Measurements from ENCODE around the gene SMIM30.

- RRBS = no CpG with 5 or more reads among the region's 5 CpGs
Observed at GRCh38 chr7:107971637-107972549, 31.1 kb downstream of the LAMB1 start.

DNA sequence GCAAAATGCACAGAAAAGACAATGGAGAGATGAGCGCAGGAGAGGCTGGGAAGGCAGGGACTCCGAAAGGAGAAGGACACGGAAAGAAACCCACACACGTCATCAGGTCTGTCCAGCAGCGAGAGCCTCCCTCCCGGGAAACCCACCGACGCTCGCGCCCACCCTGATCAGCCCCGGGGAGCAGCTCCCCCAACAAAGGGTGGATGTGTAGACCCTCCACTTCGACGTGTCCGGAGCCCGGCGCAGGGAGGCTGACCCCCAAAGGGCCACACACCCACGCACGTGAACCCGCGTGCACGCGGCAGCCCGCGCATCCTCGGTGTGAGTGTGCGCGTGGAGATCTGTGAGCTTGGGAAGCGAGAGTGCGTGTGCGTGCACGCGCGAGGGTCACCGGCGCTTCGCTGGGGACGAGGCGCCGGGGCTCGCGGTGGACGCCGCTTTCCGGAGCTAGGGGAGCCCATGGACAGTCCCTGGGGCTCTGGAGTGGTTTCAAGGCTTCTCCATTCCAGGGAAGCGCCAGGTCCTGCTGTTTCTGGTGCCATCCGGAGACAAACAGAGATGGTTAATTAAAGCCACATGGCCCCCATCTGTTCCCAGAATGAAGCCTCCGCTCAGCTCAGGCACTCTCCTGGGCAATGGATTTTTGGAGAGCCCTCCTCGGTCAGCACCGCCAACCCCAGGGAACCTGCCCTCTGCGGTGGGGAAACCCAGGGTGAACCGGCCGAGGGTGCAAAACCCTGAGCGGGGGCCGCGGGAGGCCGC, 927 bp downstream of the LAMB1 start:
- RRBS = 1% methylated on average over 18 of the region's 56 CpGs

- RRBS = no CpG with 5 or more reads among the region's 2 CpGs
Observed at GRCh38 chr7:108094272-108094726, 35.9 kb downstream of the LAMB4 start.

- RRBS = no CpG with 5 or more reads among the region's 6 CpGs
Observed at GRCh38 chr7:108135498-108136053, 5.4 kb upstream of the LAMB4 start.

- RRBS = no CpG with 5 or more reads among the region's 2 CpGs
Observed at GRCh38 chr7:108571132-108571331, 1.4 kb downstream of the DNAJB9 start.

- RRBS = no CpG with 5 or more reads among the region's 8 CpGs
Observed at GRCh38 chr7:110686322-110687344, 404.3 kb upstream of the LRRN3 start.

- RRBS = no CpG with 5 or more reads among the region's 7 CpGs
Observed at GRCh38 chr7:110900438-110901024, 190.4 kb upstream of the LRRN3 start.

- RRBS = no CpG with 5 or more reads among the region's 3 CpGs
Observed at GRCh38 chr7:111232776-111233367, 141.9 kb downstream of the LRRN3 start.

DNA sequence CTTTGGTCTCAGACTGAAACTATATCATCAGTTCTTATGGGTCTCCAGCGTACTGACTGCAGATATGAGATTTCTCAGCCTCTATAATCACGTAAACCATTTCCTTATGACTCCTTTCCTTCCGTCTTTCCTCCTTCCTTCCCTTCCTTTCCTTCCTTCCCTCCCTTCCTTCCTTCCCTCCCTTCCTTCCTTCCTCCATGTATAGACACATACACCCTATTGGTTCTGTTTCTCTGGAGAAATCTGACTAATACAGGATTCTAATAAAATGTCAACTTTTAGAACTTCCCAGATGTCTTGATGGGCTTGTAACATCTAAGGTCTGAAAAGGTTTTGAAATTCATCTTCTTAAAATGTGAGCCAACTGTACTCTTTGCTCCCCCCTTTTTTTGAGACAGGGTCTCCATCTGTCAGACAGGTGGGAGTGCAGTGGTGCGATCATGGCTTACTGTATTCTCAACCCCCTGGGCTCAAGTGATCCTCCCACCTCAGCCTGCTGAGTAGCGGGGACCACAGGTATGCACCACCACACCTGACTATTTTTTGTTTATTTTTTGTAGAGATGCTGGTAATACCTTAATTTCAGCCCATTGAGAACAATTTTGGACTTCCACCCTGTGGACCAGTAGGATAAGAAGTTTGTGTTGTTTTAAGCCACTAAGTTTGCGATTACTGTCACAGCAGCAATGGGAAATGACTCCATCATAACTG, 296.5 kb upstream of the IMMP2L start:
- RRBS = no CpG with 5 or more reads among the region's 6 CpGs

GRCh38 chr7:111860380-111861017, 298.2 kb upstream of the IMMP2L start:
- RRBS = no CpG with 5 or more reads among the region's 8 CpGs

GRCh38 chr7:111969905-111970432, 236.2 kb downstream of the DOCK4 start:
- RRBS = no CpG with 5 or more reads among the region's 3 CpGs

DNA sequence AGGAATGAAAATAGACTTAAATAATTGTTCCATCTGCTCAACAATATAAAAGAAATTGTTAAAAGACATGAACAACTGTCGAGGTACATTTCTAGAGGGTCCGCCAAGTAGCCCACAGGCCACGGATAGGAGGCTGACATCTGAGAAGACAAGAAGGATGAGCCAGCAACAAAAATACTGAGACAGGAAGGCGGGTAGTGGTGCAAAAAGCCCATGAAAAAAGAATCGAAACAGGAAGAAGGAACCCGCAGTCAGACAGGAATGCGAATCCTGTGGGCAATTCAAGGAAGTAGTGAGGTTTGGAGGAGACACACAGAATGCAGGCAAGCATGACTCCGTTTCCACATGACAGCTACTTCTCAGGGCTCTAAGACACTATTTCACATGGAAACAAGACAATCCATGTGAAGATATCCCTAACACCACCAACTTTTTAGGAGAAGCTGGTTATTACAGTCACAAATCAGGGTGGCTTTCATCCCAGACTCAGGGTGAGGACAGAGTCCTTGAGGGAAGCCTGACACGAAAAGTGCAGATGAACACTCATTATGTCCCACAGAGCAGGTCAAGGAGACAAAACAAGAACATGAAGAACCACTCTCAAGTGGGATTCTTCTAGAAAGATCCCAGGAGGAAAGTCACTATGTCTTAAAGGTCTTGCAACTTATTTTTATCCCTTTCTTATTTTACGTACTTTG, 125.1 kb downstream of the DOCK4 start:
- RRBS = no CpG with 5 or more reads among the region's 10 CpGs

DNA sequence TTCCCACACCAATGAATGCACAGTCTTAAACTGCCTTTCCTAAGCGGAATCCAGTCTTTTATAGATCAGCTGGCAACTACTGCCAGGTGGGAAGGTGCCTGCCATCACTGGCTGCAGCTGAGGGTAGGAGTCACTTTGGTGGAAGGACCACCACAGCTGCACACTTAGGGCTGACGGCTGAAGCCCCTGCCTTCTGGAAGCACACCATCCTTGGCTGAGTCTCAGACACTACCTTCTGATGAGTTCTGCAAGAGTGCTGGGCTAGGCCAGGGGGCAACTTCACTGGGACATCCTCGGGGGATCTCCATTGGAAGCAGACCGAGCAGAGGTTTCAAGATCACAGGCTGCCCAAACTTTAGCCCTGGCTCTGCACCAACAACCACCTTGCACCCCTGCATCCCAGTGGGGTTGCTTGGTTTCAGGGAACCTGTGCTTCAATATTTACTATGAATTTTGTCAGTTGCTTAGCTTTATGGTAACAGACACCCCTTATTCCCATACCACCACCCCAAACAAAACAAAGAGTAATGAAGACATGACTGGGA, 20.3 kb downstream of the DOCK4 start:
- RRBS = no CpG with 5 or more reads among the region's 4 CpGs

DNA sequence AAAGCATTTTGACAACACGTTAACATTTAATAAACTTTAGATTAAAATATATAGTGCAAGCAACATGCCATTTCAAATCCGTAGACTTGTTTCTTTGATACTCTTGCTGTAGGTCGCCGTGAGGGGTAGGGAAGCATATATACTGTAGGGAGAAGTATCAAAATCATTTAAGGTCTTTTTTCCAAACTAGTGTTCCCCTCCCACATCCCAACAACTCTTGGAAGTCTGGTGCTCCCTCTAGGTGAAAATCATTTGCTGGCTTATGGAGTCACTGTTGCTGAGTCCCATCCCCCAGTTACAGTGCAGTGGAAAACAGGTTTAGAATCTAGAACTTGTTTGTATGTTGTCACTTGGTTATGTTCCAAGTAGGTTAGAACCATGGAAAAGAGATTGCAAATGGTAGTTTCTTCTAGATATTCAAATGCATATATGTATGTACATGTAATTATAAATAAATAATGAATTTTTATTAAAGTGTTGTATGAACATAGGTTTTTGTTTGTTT, 4.0 kb upstream of the LSMEM1 start:
- RRBS = no CpG with 5 or more reads among the region's 4 CpGs

GRCh38 chr7:112791620-112792133, 1.5 kb upstream of the TMEM168 start:
- RRBS = no CpG with 5 or more reads among the region's 13 CpGs

GRCh38 chr7:113118042-113118732, at the start of gene SMIM30:
Gene SMIM30 (minus strand): TSS chr7:113118554.
- RRBS = no CpG with 5 or more reads among the region's 29 CpGs

DNA sequence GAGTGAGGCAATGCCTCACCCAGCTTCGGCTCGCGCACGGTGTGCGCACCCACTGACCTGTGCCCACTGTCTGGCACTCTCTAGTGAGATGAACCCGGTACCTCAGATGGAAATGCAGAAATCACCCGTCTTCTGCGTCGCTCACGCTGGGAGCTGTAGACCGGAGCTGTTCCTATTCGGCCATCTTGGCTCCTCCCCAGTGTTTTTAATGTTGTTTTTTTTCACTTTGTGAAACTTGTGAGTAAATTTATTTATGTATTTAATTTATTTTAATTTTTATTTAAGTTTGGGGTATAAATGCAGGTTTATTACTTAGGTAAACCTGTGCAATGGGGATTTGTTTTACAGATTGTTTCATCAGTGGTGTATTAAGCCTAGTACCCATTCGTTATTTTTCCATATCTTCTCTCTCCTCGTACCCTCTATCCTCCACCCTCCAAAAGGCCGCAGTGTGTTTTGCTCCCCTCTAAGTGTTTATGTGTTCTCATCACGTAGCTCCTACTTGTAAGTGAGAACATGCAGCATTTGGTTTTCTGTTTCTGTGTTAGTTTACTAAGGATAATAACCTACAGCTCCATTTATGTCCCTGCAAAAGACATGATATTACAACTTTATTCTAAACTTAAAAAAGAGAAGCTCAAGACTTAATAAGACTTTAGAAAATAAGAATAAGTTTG, 145.3 kb upstream of the SMIM30 start:
- RRBS = no CpG with 5 or more reads among the region's 16 CpGs

DNA sequence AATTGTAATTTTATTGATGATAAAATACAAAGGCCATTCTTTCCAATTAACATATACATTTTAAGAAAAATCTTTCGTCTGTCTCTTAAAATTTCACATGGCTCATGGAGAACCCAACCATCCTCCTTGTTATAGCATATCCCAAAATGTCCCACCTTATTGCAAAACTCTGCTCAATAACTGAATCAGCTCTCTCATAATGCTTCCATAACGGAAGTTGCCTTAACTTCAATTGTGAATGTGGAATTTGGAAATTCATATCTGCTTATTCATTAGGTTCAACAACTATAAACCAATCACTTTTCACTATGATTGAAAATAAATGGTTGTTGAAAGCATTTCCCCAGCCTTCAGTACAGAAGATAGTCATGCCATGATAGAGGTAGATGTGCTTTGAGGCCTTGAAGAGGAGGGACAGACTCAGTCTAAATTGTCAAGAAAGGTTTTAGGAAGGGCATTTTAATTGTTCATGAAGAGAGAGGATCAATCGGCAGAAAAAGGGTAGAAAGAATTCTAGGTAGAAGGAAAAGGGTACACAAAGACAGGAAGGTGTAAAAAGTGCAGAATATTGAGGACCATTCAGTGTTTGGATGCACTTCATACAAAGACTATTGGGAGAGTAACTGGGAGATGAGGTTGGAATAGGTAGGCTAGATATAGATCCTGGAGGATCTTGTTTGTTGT, 20.4 kb downstream of the FOXP2 start:
- RRBS = no CpG with 5 or more reads among the region's 3 CpGs

- RRBS = no CpG with 5 or more reads among the region's 4 CpGs
Observed at GRCh38 chr7:116159640-116160052, 50.7 kb upstream of the TES start.

DNA sequence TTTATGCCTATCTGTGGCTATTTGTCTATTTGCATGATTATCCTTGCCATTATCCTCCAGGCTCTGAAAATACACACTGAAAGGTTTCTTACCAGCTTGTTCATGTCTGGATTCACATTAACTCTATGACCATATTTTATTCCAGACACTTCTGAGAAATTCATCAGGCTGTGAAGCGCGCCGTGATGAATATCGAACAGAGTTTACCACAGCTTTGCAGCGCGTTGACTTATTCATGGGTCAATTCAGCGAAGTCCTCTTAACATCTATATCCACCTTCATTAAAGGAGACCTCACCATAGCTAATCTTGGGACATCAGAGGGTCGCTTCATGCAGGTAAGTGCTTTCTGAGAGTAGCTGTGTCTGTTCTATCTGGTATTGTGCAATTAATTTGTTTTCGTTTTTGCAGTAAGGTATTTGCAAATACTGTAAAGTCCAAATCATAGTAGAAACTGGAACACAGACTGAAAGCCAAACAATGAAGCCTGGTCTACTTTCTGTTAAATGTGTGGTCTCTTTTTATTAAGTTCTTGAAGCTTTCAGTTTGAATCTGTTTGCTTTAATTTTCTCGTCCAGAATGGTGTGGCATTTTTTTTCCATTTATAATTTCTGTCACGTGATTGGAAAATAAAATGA, 59.6 kb downstream of the MET start:
- RRBS = no CpG with 5 or more reads among the region's 11 CpGs

All from non-pigmented ciliary epithelial cell (primary cell).